Caco-2 (cell line): ENCODE data around the gene CUL3.

DNA sequence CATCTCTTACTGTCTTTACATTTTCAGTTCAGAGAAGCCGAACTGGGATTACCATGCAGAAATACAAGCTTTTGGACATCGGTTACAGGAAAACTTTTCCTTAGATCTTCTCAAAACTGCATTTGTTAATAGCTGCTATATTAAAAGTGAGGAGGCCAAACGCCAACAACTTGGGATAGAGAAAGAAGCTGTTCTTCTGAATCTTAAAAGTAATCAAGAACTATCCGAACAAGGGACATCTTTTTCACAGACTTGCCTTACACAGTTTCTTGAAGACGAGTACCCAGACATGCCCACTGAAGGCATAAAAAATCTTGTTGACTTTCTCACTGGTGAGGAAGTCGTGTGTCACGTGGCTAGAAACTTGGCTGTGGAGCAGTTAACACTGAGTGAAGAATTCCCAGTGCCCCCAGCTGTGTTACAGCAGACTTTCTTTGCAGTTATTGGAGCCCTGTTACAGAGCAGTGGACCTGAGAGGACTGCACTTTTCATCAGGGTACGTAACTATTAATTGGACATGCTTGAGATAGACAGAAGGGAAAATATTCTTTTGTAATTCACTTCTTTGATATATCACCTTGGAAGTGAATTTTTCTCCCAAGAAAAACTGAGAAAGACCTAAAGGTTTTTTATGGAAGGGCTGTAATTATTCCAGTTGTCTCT lies 2.4 kb downstream of the MRPL44 start:
- PRO-cap, result no peak
- RRBS, result no CpG with 5 or more reads among the region's 8 CpGs

GRCh38 chr2:224031190-224031675 lies 7.9 kb downstream of the SERPINE2 start:
- PRO-cap, result no peak
- RRBS, result no CpG with 5 or more reads among the region's 12 CpGs

- PRO-cap, result no peak
- RRBS, result no CpG with 5 or more reads among the region's 5 CpGs
These were observed 172.6 kb upstream of the SERPINE2 start for GRCh38 chr2:224211644-224212176.

DNA sequence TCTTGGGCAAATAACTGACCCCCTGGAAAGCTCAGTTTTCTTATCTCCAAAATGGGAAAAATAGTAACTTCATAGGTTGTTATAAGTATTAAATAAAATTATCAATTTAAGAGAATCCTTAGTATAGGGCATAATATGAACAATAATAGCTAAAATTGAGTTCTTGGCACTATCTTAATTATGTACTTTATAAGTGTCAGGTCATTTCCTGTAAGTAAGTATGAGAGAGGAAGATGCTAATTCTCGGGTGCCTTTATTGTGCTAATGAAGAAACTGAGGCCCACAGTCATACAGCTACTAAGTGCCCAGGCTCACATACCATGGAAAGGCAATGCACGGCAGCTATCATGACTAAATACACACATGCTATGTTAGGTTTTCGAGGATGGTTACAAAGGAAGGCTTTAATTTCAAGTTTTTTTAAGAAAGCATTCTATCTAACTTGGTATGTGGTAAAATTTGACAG lies 2.2 kb downstream of the FAM124B start:
- PRO-cap, result no peak
- RRBS, result no CpG with 5 or more reads among the region's 3 CpGs

DNA sequence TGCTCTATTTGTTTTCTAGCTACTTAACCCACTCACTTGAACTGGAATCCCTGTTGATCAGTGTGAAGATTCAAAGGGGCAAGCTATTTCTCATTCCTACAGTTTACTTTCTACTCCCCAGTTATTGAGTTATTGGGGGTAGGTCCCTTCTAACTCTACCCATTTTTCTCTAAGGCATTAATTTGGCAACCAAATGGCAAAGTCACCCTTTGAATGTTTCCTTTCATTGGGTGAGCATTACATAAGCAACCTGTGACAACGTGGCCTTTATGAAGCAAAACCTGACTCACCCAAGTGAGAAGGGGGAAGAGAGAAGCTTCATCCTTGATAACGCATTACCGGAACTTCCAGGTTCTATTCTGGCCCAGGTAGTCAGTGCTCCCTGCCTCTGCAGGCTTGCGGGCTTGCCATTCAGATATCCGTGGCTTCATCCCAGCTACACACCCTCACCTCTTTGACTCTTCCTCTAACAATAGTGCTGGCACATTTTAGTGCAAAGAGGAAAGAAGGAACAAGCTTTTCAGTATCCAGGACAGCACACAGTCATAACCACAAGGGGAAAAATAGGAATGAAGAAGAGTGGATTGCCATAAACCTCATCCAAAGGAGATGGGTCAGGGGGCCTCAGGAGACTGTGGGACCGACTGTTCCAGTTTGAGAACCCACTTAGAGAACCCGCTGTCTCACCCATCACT lies 39.1 kb upstream of the FAM124B start:
- PRO-cap, result no peak
- RRBS, result no CpG with 5 or more reads among the region's 7 CpGs

DNA sequence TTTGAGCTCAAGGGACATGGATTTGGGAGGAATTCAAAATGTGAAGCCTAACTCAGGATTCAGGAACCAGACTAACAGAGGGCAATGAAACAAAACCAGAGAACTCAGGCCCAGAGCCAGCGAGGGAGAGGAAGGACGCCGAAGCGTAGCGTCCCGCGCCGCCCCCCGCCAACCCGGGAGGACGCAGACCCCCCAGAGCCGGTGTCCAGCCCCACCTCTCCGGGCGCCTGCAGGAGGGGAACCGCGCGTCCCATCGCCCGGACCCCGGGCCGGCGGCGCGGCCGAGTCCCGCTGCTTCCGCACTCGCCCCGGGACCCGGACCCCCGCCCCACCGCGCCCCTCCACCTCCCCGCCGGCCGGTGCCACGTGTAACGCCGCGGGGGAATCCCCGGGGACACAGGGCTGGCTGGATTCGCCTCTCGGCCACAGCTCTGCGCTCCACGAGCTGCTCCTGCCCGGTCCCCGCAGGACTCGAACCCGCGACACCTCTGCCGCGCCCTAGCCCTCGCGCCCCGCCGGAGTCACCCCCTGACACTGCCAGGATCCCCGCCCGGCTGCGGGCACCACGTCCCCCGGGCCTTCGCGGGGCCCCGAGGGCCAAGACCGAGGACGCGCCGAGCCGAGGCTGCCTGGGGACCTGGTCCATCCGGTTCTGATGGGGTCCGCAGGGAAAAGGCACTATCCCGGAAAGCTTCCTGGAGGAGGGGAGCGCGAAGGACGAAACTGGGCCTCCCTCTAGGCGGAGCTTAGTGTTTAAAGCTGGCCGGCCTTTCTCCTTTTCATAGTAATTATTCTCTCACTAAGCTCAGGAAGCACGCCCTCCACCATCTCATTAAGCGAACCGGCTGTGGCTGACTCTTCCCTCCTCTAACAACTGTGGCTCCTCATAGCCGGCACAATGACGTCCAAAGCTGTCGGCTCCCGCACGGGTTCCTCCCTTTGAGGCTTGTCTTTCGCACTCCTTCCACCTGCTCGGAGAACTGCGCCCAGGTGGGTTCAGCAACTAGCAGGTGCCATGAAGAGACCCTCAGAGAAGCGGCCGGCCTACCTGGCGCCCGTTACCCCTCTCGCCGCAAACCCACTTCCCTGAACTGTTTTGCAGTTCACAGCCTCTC lies 40.5 kb upstream of the FAM124B start:
- PRO-cap, result no peak
- RRBS, result 86% methylated on average over 52 of the region's 94 CpGs

DNA sequence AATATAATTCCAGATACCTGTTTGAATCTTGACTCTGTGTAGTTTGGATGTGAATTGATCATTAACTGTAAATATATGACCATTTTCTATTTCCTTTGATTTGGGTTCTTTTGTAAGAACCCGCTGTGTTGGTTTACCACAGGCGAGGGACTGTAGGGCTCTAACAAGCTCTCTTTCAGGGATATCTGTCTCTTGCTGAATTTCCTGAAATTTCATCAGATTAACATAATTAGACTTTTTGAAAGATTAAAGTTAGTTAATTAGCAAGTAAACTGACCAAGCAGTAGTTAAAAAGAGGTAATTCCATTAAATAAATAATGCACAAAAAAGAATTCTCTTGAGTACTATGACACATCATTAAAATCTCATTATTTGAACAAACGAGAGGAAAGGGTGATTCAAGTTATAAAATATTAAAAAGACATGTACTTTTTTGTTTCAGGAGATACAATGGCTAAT lies 80.0 kb upstream of the FAM124B start:
- PRO-cap, result no peak
- RRBS, result no CpG with 5 or more reads among the region's 3 CpGs

- PRO-cap, result no peak
- RRBS, result no CpG with 5 or more reads among the region's 13 CpGs
These were observed 42.5 kb downstream of the CUL3 start for GRCh38 chr2:224542386-224543337.

DNA sequence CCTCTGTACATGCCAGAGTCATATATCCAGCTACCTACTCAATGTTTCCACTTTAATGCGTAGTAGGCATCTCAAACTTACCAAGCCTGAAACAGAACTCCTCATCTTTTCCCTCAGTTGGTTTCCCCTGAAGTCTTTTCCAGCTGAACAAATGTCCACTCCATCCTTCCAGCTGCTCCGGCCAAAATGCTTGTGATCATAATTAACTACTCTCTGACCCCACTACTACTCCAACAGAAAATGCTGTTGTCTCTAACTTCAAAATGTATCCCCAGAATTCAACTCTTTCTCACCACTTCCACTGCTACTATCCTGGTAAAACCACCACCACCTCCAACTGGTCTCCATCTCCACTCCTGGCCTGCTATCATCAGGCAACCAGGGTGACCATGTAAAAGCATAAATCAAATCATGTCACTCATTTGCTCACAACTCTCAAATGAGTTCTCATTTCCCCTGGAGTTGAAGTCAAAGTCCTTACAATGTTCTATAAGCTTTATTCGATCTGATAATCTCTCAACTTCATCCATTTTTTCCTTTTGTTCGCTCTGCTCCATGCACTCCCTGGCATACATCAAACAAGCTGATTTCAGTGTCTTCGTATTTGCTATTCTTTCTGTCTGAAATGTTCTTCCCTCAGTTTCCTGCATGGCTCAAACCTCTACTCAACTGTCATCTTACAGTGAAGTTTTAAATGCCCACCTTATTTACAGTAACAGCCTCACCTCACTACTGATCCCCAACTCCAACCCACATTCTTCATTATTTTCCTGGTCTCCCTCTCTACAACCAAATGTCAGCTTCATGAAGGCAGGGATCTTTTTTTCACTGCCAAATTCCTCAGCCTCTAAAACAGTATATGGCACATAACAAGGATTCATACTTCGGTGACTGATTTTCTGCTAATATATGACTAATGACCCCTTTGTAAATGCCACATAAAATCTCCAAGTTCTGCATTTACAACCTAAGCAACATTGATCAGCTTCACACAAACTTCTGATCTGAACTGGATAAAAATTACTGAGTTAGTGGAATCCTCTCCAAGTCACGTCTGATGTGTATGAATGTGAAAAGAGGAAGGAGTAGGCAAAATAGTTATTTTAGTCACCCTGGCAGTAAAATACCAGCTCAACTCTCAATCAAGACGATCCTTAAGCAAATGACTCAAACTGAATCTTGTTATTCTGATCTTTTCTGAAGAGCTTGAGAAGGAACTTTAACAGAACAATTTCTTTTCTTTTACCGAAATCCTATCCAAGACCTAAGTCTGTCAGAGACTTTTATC lies 24.4 kb downstream of the CUL3 start:
- PRO-cap, result no peak
- RRBS, result no CpG with 5 or more reads among the region's 9 CpGs

- PRO-cap, result bidirectional peak, plus-strand start at chr2:224584933, minus-strand start at chr2:224584967; unidirectional peak, minus-strand start at chr2:224585209; bidirectional peak, plus-strand start at chr2:224585841, minus-strand start at chr2:224585389
- RRBS, result 2% methylated on average over 32 of the region's 125 CpGs
These were observed at the start of gene CUL3 for GRCh38 chr2:224584709-224585582. Gene CUL3, minus strand, starts transcription at chr2:224585363.

DNA sequence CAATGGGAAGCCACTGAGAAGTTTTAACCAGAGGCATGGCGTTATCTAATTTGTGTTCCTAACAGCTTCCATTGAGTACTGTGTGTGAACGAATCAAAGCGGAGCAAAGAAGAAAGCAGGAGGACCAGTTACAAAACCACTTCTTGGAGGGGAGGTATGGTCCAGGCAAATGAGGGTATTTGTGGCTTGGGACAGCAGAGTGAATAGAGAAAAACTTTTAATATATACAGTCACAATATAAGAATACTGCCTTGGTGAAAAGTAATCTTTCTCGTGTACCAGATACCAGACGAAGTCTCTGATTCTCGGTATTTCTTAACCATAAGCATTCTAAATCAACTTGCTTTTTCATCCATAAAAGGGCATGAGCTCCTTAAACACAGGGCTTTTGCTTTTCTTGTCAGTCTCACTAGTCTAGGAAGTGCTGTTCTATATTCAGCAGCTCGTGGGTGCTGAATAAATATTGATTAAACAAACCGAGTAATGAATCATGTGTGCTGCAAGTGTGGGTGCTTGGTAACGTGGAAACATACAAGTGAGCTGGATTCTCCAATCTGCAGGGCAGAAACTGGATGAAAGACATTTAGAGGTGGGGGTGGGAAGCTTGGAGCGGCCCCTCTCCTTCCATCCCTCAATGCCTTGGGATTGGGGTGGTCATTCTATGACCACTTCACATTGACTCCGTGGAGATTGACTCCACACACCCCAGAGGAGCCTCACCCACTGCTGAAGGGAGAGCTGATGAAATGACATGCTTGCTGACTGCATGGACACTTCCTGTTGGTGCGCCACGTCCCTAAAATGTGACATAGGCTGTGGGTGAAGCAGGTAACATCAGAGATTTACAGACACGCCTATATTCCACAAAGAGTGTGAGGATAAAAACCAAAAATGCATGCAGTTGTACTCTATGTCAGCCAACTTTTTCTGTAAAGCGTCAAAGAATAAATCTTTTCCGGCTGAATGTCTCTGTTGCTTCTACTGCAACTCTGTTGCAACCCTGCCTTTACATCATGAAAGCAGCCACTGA lies 114.6 kb downstream of the DOCK10 start:
- PRO-cap, result no peak
- RRBS, result no CpG with 5 or more reads among the region's 16 CpGs

DNA sequence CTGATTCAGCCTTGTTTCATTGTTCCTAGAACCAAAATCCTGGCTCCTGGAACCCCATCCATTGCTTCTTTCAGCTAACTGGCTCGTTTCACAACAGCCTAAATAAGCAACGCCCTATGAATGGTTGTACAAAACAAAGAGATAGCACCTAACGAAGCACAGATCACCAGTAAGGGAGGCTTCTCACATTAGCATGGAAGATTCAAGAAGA lies 99.9 kb downstream of the DOCK10 start:
- PRO-cap, result no peak
- RRBS, result no CpG with 5 or more reads among the region's 3 CpGs

GRCh38 chr2:224983768-224984400 lies 58.4 kb downstream of the DOCK10 start:
- PRO-cap, result no peak
- RRBS, result no CpG with 5 or more reads among the region's 8 CpGs

- PRO-cap, result no peak
- RRBS, result no CpG with 5 or more reads among the region's 2 CpGs
These were observed 618.8 kb downstream of the NYAP2 start for GRCh38 chr2:226018236-226018703.

- PRO-cap, result no peak
- RRBS, result no CpG with 5 or more reads among the region's 4 CpGs
These were observed 288.2 kb downstream of the IRS1 start for GRCh38 chr2:226511324-226511842.

DNA sequence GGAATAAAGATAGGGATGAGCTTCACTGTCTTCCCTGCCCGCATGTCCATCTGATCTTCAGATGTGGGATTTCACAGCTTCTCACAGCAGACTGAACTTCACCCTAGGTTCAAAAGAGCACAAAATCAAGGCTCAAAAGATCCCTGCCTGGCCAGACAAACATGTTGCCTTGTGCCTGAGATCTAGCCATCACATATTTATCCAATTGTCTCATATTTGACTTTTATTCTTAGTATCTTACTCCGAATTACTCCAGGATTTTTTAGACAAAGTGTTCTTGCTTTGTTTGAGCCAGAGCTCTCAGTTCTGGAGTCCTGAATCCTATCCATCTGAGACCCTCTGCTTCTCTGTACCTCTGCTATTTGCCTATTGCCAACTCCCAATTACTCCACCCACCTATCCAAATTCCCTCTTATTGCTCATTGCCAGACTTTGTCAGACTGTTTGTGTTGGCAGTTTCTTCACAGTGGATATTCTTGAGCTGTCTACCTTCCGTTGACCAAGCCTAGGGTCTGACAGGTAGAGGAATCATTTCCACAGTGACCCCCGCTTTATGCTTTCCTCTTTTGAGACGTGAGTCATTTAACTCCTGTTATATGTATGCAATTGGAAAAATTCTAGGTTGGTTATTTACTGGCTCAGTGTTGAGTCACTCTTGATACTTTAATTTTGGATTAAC lies 187.9 kb downstream of the IRS1 start:
- PRO-cap, result no peak
- RRBS, result no CpG with 5 or more reads among the region's 5 CpGs

DNA sequence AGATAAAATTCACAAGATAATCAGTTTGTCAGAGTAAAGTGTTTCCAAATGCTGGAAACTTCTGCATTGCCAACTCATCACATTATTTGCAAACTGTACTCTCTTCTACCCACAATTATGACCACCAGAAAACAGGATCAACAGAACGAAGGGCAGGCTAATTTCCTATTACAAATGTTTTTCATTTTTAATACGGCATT lies 6.0 kb downstream of the IRS1 start:
- PRO-cap, result no peak
- RRBS, result no CpG with 5 or more reads among the region's 2 CpGs

GRCh38 chr2:227164867-227165328 lies 474 bp downstream of the COL4A3 start:
- PRO-cap, result no peak
- RRBS, result 7% methylated on average over 16 of the region's 28 CpGs

GRCh38 chr2:227180286-227180871 lies 16.0 kb downstream of the COL4A3 start:
- PRO-cap, result no peak
- RRBS, result no CpG with 5 or more reads among the region's 8 CpGs

GRCh38 chr2:227231981-227232515 lies 67.6 kb downstream of the COL4A3 start:
- PRO-cap, result unidirectional peak, plus-strand start at chr2:227232249
- RRBS, result no CpG with 5 or more reads among the region's 3 CpGs